Endometrial microvascular endothelial cells (primary cell): ENCODE measurements around a stretch of chr1.

DNA sequence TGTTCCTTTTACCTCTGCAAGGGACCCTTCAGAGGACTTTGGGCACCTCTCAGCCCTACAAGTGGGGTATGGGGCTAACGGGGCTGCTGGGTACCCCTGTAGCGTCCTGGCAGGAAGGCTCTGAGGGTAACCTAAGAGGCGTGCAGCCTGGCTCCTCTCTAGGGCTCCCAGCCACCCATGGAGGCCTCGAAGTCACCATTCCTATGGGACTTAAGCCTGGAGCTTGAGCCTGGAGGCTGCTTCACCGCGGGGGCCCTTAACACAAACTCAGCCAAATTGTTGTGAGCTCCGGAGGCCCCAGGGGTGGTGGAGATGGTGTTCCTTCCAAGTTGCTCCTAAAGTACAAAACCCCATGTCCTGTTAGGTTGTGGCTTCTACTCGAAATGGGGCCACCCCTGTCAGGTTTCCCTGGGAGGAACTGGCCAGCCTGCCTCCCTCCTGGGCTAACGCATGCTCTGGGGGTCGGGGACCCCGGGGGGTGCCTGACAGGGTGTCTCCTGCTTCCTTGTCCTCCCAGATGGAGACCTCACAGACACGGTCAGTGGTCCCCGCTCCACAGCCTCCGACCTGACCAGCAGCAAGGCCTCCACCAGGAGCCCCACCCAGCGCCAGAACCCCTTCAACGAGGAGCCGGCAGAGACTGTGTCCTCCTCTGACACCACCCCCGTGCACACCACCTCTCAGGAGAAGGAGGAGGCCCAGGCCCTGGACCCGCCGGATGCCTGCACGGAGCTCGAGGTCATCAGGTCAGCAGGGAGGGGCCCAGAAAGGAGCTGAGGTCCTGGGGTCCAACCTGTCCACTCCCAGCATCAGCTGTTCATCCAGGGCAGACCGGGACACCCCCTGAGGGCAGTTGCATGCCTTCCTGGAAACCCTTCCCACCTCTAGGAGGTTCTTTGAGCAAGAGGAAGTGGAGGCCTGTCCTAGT is 11.0 kb upstream of the SLC25A34 start:
- RAMPAGE, long total RNA: no peak

DNA sequence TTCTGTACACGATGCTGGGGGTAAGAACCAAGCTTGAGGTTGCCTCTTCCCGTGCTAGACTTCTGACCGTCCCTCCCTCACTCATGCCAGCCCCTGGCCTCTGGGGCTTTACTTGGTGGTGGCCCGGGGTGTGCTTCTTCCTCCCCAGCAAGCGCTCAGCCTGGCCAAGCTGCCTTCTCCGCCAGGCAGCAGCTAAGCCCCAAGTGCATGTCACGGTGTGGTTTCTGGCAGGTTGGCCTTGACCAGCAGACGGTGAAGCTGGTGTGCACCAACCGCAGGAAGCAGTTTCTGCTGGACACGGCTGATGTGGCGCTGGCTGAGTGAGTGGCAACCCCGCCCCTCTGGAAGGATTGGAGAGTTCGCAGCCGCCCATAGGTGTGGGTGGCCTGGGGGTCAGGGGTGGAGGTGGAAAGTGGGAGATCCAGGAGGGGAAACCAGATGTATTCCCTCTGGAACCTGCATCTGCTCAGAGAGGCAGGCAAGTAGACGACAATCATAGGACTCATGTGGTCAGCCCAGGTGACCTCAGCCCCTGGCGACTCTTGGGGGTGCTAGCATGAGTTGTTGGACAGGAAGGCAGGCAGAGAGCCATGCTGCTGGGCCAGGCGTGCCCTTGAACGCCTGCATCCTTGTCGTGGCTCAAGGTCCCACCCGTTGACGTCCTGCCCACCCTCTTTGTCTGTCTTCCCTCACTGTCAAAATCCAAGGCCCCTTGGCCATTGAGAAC is 7.0 kb upstream of the SLC25A34 start:
- RAMPAGE, long total RNA: no peak

- RAMPAGE, long total RNA: no peak
These were observed 4.9 kb downstream of the TMEM82 start for GRCh38 chr1:15747316-15747539.

GRCh38 chr1:15756035-15756948 is 2.3 kb upstream of the FBLIM1 start:
- RAMPAGE, long total RNA: no peak

- RAMPAGE, long total RNA: no peak
These were observed 47.9 kb downstream of the ZBTB17 start for GRCh38 chr1:15927882-15928439.

DNA sequence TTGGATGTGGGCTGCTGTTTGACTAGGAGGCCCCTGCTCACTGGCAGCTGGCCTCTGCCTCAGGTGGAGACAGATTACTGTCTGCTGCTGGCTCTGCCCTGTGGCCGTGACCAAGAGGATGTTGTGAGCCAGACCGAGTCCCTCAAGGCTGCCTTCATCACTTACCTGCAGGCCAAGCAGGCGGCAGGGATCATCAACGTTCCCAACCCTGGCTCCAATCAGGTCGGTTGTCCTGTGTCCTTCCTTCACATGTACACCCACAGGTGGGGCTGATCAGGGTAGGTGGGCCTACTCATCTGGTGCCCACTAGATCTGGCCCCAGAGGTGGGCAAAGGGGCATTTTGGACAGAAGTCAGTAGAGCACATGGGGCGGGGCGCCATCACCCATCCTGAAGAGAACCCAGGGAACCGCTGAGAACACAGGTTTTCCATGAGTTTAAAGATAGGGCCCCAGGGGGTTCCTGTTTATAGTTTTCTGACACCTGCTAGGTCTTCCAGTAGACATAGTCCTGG is 37.2 kb downstream of the ZBTB17 start:
- RAMPAGE, long total RNA: no peak

DNA sequence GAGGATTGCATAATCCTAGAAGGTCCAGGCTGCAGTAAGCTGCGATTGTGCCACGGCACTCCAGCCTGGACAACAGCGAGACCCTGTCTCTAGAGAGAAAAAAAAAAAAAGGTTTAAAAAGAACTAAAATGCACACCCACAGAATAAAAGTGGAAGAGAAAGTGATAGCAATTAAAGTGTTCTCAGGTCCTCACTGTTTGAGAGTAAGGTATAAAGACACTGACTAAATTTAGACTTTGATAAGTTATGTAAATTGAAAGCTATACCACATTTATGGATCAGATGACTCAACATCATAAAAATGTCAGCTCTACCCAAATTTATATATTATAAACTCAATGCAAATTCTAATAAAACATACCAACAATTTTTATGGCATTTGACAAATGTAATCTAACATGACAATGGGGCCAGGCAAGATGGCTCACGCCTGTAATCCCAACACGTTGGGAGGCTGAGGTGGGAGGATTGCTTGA is 11.8 kb downstream of the ZBTB17 start:
- RAMPAGE, long total RNA: no peak

DNA sequence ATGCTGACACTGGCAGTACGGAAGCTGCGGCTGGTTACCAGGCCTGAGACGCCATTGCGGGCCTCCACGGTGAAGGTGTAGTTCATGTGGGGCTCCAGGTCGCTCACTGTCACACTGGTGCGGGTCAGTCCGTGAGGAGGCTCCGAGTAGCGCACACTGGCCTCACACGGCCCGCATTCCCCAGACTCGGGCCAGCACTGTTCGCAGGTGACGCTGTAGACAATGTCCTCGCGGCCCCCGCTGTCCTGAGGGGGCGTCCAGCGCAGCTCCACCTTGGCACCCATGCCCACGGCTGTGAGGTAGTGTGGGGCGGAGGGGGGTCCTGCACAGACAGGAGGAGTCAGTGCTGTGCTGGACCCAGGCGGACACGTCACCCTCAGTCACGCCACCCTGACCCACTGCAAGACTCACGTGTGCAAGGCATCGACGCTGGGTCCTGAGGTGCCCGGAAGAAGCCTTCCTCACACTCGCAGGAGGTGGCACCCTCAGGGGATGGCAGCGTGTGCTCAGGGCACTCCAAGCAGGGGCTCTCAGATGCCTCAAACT is 17.9 kb downstream of the EPHA2 start:
- RAMPAGE, long total RNA: no peak

GRCh38 chr1:16148227-16149242 is 7.3 kb downstream of the EPHA2 start:
- RAMPAGE, long total RNA: no peak

- RAMPAGE, long total RNA: no peak
These were observed 12.8 kb upstream of the EPHA2 start for GRCh38 chr1:16168648-16169029.

DNA sequence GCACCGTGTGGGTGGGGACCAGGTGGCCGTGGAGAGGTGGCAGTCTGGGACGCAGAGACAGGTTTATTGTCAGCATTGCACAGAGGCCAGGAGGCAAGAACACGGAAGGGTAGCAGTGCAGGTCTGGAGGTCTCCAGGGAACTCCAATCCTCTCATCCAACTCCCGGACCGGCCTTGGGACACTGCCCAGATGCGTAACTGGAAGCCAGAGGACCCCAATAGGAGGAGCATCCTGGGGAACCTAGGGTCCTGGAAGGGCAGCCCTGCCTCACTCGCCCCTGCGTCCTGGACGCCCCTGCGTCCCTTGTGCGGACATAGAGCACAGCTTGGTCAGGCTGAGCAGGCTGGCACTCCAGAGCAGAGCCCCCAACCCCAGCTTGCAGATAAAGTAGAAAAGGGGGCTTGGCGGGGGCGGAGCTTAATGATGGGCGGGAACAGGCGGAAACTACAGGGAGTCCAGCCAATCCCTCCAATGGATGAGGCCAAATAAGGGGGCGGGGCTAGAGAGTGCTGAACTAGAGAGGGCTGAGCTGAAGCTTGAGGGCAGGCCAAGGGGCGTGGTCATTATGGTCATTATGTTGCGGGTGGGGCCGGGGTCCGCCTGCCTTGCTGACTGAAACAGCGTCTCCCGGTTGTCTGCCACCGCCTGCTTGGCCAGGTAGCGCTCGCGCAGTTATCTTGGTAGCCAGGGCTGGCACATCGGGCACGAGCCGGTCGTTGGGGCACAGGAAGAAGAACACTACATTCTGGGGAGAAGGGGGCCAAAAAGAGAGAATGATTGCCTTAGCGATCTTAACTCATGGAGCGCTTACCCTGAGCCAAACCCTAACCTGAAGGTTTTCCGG is 3.6 kb upstream of the ARHGEF19 start:
- RAMPAGE, long total RNA: no peak

- RAMPAGE, long total RNA: no peak
These were observed 989 bp downstream of the CPLANE2 start for GRCh38 chr1:16235945-16236443.

DNA sequence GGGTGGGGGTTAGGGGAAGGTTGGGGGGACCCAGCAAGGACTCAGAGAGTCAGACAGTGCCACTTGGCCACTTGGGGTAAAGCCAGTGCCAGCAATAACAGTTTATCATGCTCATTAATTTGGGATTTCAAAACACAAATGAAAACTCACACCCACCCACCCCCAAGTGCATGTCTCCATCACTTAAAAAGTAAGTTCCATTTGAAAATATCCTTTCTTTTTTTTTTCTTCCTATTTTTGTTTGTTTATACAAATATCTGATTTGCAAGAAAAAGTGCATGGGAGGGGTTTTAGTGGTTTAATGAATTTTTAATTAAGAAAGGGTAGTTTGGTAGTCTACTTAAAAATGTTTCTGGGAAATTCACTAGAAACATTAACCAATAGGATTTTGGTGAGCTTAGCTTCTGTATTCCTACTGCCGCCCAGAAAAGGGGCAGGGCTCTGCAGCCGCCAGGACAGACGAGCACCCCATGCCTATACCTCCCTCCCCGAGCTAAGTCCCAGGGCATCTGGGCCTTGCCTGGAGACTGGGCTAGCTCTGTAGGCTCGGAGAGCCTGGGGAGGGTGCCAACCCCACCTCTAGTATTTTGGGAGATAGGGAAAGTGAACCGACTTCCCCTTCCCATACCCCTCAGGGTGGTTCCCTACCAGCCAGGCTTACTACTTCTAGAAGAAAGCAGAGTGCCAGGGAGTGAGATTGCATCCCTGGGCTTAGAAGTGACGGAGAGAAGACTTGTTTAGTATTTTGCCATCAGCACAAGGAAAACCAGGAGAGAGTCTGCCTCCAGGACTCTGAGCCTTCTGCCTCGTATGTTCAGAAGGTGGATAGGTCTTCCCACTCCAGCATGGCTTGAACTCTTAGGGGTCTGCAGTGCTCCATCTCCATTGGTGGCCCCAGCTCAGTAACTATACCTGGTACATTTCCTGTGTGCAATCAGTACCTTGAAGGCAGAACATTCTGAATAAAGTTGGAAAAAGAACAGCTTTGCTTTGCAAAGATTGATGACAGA is 28.7 kb downstream of the SZRD1 start:
- RAMPAGE, long total RNA: no peak

GRCh38 chr1:16430601-16430962 is 6.6 kb downstream of the SPATA21 start:
- RAMPAGE, long total RNA: no peak

DNA sequence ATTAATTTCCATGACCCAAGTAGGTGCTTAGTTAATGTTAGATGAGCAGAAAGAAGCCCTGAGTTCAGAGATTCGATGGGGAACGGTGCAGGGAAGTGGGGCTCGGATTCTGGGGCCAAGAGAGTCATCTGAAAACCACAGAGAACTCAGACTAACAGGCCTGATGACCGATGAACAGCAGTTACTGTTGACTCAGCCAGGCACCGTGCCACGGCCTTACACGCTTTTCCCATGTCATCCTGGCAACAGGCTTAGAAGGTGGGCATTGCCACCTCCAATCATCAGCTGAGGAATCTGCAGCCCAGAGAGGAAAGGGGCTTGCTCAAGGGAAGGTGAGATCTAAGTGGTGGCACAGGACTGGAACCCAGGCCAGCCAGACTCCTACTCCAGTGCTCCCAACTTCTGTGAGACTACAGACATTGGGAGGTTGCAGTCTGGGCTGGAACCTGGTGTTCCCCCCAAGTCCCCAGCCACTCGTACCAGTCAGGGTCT is 182.9 kb downstream of the NECAP2 start:
- RAMPAGE, long total RNA: no peak

DNA sequence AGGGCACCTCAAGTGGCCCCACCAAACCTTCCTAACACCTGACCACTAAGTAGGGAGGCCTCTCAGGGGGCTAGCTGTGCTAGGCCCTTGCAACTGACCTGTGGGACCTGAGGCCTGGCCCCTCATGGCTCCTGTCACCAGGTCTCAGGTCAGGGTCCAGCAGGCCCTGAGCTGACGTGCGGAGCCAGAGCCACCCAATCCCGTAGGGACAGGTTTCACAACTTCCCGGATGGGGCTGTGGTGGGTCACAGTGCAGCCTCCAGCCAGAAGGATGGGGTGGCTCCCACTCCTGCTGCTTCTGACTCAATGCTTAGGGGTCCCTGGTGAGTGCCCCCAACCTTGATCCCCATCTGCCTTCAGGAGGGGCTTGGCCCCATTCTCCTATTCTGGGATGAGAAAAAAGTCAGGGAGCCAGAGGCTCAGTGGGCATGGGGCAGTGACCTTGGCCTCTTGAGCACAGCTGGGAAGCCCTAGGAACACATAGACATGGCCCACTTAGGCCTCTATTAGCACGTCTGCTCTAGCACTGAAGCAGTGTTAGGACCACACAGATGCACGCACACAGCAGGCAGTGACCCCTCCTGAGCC is 204.9 kb downstream of the NECAP2 start:
- RAMPAGE, long total RNA: no peak

DNA sequence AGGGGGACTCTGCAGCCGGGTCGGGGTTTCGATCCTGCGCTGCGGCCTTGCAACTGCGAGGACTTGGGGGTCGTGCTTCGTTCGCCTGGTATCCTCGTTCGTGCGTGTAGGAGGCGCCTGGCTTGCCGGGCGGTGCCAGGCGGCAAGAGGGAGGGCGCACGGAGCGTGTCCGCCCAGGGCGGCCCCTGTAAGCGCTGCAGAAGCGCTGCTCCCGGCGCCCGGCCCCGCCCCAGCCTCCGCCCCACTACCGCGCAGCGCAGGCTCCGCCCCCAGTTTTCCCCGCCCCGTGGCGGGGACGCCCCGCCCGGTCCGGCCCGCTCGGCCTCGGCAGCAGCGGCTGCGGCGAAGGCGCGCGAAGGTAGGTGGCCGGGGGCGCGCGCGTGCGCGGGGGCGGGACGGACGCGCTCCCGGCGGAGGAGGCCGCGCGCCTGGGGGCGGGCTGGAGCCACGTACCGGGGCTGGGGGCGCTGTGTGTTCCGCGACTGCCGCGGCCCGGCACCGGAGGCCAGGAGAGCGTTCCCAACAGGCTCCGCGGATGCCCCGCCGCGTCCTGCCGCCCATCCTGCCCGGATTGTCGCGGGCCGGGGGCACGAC is 7.9 kb upstream of the CROCC start:
- RAMPAGE, long total RNA: start-site peak on the plus strand centred at position 308 of the sequence, 39 bp wide, 20 and 15 reads in 2 replicates

DNA sequence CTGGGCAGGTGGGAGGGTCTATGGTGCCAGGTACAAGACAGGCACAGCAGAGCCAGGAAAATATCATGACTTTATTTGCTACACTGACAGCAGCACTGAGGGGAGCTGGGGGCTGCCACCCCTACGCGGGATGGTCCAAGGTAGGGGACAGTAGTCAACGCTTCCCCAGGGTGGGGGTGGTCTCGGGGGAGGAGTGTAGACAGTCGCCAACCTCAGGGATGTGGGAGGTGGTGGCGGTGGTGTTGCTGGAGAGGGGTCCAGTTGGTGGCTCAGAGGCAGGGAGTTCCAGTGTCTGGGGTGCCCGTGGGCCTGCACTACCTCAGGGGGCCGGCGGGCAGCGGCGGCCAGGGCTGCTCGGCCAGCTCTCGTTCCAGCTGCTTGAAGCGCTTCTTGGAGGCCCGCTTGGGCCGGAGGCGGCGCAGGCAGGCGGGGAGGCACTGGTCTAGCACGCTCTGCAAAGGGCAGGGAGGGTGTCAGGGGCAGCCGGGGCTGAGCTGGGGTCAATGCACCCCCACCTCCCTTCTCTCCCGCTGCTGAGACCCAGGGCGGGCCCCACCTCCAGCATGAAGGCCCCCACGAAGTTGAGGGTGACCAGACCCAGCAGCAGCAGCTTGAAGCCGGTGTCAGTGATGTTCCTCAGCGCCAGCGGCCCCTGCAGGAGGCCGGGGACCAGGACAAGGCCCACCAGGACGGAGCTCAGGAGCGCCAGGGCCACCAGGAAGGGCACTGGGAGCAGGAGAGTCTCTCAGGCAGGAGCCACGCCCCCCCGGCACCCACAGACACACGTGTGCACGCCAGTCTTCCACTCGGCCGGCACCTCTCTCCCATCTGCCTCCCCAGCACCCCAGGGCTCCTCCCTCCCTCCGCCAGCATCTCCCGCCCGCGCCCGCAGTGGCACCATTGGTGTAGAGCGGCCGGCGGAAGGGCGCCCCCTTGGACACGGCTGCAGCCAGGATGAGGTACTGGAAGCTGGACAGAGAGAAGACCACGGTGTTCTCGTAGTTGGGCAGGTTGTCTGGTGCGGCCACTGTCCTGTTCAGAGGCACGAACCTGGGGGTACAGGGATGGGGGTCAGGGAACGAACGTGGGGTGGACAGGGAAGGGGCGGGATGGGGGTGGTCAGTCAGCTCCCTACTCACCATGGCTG is 5.9 kb upstream of the MFAP2 start:
- RAMPAGE, long total RNA: no peak

GRCh38 chr1:17201501-17201863 is 3.4 kb upstream of the PADI1 start:
- RAMPAGE, long total RNA: no peak

- RAMPAGE, long total RNA: no peak
These were observed 16.2 kb upstream of the PADI6 start for GRCh38 chr1:17355801-17356222.